Peritoneum (tissue), 1 donor: Measurements from ENCODE around the genes BTK, HNRNPH2 and ARMCX2.

- PRO-cap = no peak
Observed at GRCh38 chrX:79337026-79337973, 29.8 kb downstream of the ITM2A start.

DNA sequence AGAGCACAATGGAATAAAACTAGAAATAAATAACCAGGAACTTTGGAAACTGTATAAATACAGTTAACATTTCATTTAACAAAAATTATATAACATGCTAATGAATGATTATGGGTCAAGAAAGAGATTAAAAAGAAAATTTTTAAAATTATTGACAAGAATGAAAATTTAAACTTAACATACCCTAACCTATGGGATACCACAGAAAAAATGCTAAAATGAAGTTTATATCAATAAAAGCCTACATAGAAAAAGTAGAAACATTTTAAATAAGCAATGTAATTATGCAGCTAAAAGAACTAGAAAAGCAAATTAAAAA is 180.6 kb upstream of the TBX22 start:
- PRO-cap = no peak

- PRO-cap = no peak
Observed at GRCh38 chrX:79952781-79953193, 61.8 kb upstream of the TBX22 start.

- PRO-cap = no peak
Observed at GRCh38 chrX:85004318-85004597, 581 bp downstream of the APOOL start.

GRCh38 chrX:88944006-88944291 is 196.9 kb downstream of the CPXCR1 start:
- PRO-cap = no peak

- PRO-cap = no peak
Observed at GRCh38 chrX:92105114-92105718, 326.0 kb downstream of the PCDH11X start.

DNA sequence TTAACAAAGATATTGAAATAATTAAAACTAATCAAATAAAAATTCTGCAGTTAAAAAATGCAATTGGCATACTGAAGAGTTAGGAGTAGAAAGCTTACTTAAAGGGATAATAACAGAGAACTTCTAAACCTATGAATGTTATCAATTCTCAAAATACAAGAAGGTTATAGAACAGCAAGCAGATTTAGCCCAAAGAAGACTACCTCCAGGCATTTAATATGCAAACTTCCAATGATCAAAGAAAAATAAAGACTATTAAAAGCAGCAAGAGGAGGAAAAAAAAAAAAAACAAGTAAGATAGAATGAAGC is 506.0 kb downstream of the NAP1L3 start:
- PRO-cap = no peak

DNA sequence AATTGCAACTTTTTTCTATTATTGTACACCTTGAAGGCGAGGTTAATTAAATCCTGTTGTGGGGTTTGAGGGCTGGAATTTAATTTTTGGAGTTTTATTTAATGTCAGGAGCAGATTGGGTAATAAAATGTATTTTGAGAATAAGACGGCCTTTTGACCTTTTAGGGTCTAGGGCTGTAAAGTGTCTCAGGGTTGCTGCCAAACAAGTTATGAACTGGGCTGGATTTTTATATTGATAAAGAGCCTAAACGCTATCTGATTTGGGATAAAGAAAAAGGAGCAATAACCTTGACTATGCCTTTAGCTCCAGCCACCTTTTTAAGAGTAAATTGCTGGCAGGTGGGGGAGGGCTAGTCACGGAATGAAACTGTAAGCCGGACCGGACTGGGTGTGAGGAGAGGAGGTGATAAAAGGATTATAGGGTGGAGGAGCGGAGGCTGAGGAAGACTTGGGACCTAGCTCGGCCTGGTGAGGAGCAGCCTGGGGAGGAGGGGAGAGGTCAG is 1028.4 kb downstream of the FAM133A start:
- PRO-cap = no peak

- PRO-cap = no peak
Observed at GRCh38 chrX:96686029-96686286, 1.3 kb downstream of the DIAPH2 start.

DNA sequence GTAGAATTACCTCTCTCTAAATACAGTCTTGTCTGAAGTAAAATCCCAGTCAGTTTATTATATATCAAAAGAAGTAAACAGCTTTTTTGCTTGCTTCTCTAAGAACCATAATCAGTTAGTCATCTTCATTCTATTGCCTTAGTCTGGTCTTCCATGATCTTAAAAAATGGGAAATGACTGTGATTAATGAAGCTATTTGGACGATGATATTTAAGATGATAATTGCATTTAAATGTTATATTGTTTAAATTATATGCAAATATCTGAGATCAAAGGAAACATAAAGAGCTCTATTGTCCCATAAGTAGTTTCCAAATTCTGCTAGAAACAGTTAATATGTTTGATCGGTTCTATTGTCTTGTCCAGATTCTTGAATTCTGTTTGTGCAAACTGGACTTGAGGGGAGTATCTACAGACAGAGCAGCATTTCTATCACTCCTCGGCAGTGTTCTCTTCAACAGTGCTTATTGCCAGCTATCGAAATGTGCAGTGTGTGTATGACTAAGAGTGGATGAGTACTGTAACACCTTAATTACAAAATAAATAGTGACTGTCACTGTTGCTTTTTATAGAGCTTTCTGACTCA is 274.4 kb downstream of the RPA4 start:
- PRO-cap = no peak

DNA sequence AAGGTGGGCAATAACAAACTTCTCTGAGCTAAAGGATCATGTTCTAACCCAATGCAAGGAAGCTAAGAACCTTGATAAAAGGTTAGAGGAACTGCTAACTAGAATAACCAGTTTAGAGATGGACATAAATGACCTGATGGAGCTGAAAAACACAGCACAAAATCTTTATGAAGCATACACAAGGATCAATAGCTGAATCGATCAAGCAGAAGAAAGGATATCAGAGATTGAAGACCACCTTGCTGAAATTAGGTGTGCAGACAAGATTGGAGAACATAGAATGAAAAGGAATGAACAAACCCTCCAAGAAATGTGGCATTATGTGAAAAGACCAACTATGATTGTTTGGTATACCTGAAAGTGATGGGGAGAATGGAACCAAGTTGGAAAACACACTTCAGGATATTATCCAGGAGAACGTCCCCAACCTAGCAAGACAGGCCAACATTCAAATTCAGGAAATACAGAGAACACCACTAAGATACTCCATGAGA is 317.7 kb downstream of the RPA4 start:
- PRO-cap = no peak

GRCh38 chrX:97437276-97438142 is 553.8 kb downstream of the RPA4 start:
- PRO-cap = no peak

DNA sequence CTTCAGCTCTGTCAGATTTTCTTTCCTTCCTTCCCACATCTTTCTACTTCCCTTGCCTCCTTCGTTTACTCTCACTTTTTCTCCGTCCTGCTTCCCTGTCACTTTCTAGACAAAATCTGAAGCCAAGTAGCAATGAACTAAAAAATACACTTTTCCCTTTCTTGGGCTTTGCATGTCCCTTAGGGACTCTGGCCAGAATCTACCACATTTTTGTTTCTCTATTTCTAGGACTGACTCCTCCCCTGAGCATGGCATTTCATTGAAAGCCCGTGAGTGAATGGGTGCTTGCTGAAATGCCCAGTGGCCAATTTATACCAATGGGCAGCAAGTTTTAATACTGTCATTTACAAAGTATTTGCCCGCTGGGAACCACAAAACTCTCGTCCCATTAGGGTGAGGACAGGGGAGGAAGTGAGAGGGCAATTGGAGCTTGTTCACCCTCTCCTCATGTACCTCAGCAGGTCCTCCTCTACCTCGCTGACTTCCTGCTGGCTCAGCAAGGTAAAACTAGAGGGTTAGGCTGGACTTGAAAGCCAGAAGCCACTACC is 1.0 kb downstream of the SRPX2 start:
- PRO-cap = no peak

DNA sequence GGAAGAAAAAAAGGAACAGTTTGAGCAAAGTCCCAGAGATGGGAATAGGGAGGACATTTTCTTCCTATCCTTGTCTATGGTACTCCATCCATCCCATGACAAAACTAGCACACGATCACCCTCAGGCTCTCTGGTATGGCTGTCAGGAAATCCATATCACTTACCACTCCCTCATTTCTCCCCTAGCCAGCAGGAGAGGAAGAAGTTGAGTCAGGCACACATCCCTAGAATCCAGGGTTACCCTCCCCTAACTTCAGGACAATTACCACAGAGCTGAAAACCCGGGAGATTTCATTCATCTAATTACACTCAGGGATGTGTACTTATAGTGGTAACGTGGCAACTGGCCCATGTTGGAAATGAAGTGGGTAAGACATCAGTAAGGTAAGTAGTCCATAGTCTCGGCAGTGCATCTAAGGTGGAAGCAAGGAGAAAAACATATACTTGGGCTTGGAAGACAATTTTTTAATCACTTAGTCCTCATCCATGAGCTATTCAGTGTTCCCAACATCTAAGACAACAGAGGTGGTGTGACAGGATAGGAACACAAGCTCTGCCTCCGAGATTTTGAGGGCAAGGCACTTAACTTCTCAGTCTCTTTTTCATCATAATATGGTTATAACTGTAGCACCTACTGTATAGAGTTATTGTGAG is 1.9 kb downstream of the SYTL4 start:
- PRO-cap = no peak

- PRO-cap = no peak
Observed at GRCh38 chrX:100745800-100746323, 13.9 kb upstream of the SYTL4 start.

DNA sequence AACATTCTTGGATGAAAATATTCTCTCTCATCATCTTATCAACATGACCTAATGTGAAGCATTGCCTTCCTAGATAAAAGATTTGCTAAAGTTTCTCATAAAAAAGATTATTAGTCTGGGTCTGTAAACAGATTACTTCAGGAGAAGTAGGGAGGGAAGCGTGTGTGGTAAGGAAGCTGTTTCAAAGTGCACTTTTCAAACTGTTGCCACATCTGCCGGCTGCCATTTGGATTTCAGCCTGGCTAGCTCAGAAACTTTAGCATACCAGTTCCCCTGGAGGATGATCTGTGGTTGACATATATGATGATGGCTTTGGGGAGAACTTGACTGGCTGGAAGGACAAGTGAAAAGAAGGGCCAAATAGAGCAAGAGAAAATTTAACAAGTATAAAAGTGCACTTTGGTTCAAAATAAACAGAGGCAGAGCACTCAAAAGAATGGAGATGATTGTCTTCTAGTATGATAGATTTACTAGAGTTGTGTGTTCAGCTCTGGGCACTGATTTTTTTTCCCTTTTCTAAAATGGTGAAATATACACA is 330 bp upstream of the NOX1 start:
- PRO-cap = no peak

DNA sequence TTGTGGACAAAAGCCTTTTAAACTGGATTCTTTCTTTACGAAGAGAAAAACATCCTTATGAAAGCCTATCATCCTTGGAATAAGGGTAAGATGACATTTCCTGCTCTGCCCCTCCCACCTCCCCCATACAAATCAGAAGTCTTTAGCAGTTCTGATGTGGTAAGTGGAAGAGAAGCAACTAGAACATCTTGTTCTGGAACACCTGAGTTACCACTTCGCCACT is 4.4 kb downstream of the XKRX start:
- PRO-cap = no peak

DNA sequence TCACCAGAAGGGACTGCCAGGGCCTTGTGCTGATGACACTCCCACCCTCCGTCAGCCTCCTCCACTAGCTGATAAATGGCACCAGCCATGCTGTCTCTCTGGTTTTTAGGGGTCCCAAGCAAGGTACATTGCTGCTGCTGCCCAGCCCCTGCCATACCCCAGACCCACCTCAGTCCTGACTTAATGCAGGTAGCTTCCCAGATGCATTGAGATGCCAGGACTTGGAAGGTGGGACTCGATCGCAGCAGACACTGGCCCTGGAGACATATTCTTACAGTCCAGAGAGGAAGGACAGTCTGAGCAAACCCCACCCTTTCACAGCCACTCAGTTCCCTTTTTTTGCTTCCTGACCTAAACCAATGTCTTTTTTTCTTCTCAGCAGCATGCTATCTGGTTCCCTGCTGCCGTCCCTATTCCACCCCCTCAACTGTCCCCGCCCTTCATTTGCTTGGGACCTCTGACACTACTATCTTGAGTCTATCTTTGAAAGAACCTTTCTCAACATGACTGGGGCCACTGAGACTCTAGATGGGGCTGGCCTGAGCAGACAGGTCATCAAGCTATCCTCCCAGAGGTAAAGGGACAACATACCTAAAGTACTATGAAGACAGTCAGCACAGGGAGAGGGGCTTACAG is at the start of gene BTK:
Gene BTK (minus strand): TSS at position 298 of the 636 bp plus-strand sequence.
- PRO-cap = no peak

DNA sequence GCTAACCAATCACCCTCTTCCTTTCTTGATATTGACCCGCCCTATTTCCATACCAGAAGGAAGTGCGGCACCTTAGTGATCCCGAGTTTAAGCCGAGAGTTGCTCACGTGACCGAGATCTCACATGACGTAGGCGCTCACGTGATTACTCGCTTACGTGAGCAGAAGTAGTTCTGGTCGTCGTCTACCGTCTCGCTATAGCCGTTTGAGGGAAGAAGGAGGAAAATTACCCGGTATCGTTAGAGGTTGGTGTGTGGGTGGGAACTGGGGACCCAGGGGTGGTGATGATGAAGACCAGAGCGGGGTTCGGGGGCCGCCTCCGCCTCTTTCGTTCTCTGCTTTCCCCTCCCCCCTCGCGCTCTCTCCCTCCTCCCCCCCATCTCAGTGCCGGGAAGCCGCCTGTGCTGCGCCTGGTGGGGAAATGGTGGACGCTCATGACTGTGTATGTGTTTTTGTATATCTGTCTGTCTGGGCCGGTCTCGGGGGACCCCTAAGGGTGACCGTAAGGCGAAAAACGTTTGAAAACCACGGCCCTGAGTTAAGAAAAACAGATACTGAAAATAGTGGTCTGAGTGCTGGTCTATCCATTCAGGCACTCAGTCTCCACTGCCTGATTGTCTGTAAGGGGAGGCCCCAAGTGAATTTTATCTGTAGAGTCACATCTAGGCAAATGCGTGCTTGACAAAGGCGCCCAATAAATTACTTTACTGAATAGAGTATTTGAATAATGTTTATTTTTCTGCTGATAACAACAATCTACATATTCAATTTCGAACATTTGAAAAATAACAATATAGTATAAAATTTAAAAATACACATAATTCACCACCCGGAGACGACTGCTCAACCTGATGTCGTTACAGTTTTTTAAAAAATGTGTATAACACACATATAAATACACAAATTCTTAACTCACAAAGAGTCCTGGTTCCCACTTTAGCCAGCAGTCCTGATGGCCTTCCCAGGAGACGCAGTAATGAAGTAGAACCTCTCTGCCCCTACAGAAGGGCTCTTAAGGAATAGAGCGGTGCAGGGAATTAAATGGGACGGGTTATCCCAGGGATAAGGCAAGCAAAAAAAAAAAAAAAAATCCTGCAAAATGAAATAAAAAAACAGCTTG is at the start of gene HNRNPH2:
Gene HNRNPH2 (plus strand): TSS at position 147 of the 1,119 bp plus-strand sequence.
- PRO-cap = no peak

GRCh38 chrX:101659004-101660316 is at the start of gene ARMCX2:
ARMCX2 (minus strand) TSS chrX:101659850.
- PRO-cap = unidirectional peak, minus-strand start at chrX:101659850